Heart left ventricle (tissue), 7 donors: ENCODE measurements around the gene SLC25A4.

GRCh38 chr4:183746771-183747317, 87.8 kb downstream of the TRAPPC11 start:
- PRO-cap, 6 experiments = no peak in any of the 6 experiments
- RAMPAGE, long total RNA, 2 experiments = no peak in any of the 2 experiments
- RRBS = no CpG with 5 or more reads among the region's 21 CpGs

- PRO-cap, 6 experiments = no peak in any of the 6 experiments
- RAMPAGE, long total RNA, 2 experiments = no peak in any of the 2 experiments
- RRBS = no CpG with 5 or more reads among the region's 8 CpGs
These were observed 26.5 kb downstream of the STOX2 start for GRCh38 chr4:183931512-183932197.

DNA sequence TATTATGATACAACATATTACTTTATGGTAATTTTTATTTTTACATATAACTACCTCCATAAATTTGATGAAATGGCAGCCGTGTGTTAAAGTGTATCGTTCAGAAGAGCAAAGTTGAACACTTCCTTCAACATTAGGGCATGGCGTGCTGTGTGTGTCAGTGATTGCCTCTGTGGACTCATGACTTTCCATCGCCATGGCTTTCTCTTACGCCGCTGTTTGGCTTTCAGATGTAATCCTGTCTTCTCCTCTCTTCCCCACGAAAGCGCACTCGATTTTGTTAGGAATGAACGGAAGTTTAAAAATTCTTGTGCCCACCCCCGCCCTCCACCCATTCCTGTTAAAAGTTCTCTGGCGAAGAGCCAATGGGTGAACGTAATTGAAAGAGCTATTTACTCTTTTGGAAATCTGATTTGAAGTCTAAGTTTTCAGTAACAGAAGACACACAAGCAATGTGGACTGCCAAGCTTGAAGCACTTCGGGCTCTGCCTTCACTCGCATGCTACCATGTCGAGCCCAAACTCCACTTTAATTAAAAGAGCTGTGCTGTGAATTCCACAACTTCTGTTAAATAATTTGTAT, 115.0 kb downstream of the STOX2 start:
- PRO-cap, 6 experiments = peak in 4 of 6 experiments; most common plus-strand start position 431 of the sequence (in 1); most common minus-strand start position 251 of the sequence (in 3)
- RAMPAGE, long total RNA, 2 experiments = no peak in any of the 2 experiments
- RRBS = no CpG with 5 or more reads among the region's 16 CpGs

DNA sequence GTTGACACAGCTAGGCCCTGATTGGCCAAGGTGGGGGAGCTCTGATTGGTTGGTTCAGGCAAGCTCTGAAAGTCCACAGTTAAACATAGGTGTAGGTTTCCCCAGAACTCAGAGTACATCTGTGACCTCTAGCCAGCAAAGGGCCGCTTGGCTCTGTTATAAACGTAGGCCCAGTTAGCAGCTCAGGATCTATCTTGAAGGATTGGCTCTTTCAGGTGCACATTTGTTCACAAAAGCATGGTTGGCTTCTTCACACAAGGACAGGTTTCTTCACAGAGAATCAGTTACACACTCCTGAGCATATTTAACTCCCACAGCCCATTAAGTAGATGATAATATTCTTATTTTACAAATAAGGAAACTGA, 63.1 kb upstream of the ENPP6 start:
- PRO-cap, 6 experiments = no peak in any of the 6 experiments
- RAMPAGE, long total RNA, 2 experiments = no peak in any of the 2 experiments
- RRBS = no CpG with 5 or more reads among the region's 2 CpGs

GRCh38 chr4:184287507-184288379, 70.1 kb upstream of the ENPP6 start:
- PRO-cap, 6 experiments = no peak in any of the 6 experiments
- RAMPAGE, long total RNA, 2 experiments = no peak in any of the 2 experiments
- RRBS = no CpG with 5 or more reads among the region's 10 CpGs

DNA sequence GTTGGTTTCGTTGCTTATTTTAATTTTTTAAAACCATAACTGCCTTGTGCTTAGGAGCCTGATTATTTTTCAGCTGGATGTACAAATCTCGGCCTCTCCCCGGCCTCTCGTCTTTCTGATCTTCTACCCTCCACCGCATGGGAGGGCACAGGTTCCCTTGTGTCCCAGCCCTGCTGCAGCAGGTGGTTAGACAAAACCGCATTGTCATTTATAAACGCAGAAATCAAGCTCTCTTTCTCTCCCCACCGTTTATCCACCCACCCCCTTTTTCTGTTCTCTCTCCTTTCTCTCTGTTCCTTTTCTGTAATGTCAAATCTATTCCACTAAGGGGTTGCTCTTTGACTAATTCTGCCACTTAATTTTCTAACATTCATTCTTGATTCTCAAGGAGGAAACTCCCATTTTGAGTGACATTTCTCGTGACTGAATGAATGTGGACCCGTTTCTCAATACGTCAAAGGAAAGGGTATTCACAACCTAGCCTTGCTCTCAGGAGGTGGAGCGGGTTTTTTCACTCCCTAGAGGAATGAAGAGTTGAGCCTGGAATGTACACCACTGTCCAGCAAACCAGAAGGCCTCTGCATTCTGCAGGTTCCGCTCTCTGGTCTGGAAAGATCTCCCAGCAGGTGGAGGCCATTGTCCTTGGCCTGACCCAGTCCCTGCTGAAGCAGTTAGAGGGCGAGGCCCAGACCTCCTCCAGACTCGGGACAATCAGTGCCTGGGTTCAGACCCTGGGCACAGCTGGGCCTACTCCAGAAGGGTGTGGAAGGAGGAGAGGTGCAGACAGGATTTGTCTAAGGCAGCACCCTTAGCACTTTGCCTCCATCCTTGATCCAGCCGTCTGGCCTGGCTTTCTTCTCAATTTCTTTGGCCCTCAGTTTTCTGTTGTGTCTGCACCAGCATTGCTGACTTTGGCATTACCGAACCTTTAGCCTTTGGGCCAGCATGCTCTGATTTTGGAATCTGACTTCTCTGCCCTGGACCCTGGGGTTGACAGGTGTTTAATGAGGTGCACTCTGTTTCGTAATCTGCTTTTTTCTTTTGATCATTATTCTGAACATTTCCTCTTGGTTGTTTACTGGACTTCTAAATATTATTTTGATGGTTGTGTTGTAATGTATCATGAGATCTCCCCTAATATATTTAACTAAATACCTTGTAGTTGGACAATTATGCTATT, 71.1 kb upstream of the ENPP6 start:
- PRO-cap, 6 experiments = no peak in any of the 6 experiments
- RAMPAGE, long total RNA, 2 experiments = no peak in any of the 2 experiments
- RRBS = no CpG with 5 or more reads among the region's 18 CpGs

GRCh38 chr4:184328043-184328694, 110.5 kb upstream of the ENPP6 start:
- PRO-cap, 6 experiments = no peak in any of the 6 experiments
- RAMPAGE, long total RNA, 2 experiments = no peak in any of the 2 experiments
- RRBS = no CpG with 5 or more reads among the region's 7 CpGs

DNA sequence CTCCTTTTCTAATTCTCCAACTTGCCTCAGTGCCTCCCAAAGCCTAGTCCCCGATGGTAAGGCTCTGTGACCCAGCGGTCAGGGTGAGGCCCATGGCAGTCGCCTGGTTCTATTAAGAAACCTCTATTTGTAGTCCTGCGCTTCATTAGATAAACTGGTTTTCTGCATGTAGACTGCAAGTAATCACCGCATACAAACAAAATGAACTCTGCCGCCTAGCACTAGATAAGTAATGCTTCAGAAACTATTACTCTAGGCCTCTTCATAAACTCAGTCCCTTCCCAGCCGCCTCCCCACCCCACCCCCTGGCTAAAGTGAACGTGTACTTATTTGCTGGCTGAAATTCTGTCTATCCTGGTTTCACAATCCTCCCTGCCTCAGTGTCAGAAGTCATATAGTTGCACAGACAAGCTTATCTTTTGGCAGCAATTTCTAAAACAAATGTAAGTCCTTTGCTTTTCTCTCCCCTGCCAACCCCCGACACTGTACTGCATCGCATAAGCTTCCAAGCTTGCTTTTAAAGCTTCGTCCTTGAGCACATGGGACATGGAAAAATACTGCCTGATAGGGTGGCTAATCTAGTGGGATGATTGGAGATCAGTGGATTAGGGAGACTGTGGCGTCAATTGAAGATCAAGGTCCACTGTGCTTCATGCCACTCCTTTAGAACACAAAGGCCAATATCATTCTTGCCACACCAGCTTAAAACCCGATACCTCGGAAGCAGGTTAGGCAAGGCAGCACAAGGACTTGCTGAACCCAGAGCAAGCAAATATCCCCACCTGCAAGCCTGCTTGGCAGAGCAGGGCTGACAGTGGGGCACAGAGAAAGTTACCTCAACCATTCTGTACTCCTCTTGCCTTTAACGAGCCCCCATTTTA, 125.8 kb downstream of the IRF2 start:
- PRO-cap, 6 experiments = peak in 4 of 6 experiments; most common plus-strand start position 712 of the sequence (in 2); most common minus-strand start position 490 of the sequence (in 2)
- RAMPAGE, long total RNA, 2 experiments = no peak in any of the 2 experiments
- RRBS = no CpG with 5 or more reads among the region's 15 CpGs

GRCh38 chr4:184351782-184352361, 122.5 kb downstream of the IRF2 start:
- PRO-cap, 6 experiments = no peak in any of the 6 experiments
- RAMPAGE, long total RNA, 2 experiments = no peak in any of the 2 experiments
- RRBS = no CpG with 5 or more reads among the region's 12 CpGs

DNA sequence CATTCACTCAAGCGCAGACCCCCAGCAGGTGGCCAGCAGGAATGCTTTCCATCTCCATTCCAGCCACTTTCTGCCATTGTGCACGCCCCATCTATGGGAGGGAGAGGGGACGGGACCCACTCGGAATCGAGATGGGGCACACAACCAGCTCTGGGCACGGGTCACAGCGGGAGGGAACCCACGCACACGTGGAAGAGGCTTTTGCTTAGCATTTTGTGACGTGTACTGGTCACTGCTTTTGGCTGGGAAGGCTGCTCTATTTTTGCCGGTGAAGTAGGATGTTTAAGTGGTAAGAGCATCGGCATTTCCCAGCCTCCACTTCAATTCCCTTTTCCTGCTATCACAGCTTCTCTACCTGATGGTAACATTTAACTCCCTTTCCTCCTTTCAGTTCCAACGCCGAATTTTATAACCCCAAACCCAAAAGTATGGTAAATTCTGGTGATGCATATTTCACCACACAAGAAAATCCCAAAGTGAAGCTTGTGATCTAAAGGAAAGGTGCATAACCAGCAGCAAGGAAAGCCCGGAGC, 84.2 kb downstream of the IRF2 start:
- PRO-cap, 6 experiments = peak in 2 of 6 experiments; most common plus-strand start position 268 of the sequence (in 2); most common minus-strand start position 133 of the sequence (in 1)
- RAMPAGE, long total RNA, 2 experiments = no peak in any of the 2 experiments
- RRBS = no CpG with 5 or more reads among the region's 15 CpGs

DNA sequence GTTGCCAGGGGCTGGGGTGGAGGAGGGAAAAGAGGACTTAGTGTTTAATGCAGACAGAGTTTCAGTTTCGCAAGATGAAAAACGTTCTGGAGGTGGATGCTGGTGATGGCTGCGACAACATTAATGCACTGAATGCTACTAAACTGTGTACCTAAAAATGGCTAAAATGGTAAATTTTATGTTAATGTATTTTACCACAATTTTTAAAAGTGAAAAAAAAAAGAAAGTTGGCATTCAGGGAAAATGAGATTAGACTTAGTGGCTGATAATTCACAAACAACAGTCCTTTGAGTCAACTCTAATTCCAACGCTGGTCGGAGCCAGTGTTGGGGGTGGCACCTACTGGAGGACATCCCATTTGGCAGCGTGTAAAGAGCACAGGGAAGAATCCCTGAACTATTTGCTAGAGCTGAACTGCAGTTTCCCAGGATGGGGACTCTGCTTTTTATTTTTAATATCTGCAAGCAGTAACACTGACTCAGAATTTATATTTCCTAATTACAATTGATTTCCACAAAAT, 77.0 kb downstream of the IRF2 start:
- PRO-cap, 6 experiments = no peak in any of the 6 experiments
- RAMPAGE, long total RNA, 2 experiments = no peak in any of the 2 experiments
- RRBS = no CpG with 5 or more reads among the region's 6 CpGs

GRCh38 chr4:184427679-184428089, 46.7 kb downstream of the IRF2 start:
- PRO-cap, 6 experiments = peak in 1 of 6 experiments; most common plus-strand start chr4:184427936 (in 1)
- RAMPAGE, long total RNA, 2 experiments = no peak in any of the 2 experiments
- RRBS = no CpG with 5 or more reads among the region's 1 CpG

DNA sequence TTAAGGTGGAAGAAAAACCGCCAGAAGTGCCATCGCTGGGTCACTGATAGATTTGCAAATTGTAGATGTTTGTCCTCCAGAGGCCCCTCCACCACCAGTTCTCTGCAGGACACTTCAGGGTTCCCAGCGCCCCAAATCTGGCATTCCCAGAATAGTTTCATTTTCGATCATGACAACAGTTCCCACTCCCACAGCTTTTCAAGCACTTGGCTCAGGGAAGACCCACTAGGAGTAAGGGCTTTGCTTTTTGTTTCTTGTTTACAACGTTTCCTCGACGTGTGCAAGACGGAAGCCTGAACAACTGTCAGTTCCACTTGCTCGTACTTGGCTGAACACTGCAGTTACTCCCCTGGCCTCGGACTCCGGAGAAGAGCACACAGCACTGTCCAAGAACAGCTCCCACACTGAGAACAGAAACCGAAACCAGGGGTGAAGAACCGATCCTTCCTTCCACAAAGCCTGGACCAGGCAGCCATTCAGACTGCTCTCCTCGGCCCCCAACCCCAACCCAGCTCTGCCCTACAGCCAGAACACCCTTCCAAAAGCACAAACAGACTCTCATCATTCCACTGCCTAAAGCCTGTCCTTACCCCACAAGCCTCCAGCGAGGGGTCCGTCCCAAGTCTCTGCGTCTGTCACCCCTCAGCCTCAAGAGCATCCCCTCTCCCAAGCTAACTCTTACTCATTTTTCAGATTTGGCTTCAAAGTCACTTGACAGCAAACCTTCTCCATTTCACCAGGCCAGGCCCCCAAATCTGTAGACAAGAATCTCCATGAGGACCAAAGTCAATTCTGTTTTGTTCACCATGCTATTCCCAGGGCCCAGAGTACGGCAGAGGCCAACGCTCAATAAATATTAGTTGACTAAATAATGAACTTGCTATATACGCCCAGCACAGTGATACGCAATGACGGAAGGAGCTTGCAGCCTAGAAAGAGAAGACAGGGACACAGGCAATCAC, 25.4 kb downstream of the IRF2 start:
- PRO-cap, 6 experiments = peak in 3 of 6 experiments; most common minus-strand start position 406 of the sequence (in 2)
- RAMPAGE, long total RNA, 2 experiments = no peak in any of the 2 experiments
- RRBS = no CpG with 5 or more reads among the region's 22 CpGs

- PRO-cap, 6 experiments = no peak in any of the 6 experiments
- RAMPAGE, long total RNA, 2 experiments = no peak in any of the 2 experiments
- RRBS = no CpG with 5 or more reads among the region's 9 CpGs
These were observed 23.6 kb downstream of the CASP3 start for GRCh38 chr4:184625418-184626232.

- PRO-cap, 6 experiments = no peak in any of the 6 experiments
- RAMPAGE, long total RNA, 2 experiments = no peak in any of the 2 experiments
- RRBS = no CpG with 5 or more reads among the region's 11 CpGs
These were observed 38.9 kb downstream of the PRIMPOL start for GRCh38 chr4:184688443-184688839.

- PRO-cap, 6 experiments = no peak in any of the 6 experiments
- RAMPAGE, long total RNA, 2 experiments = no peak in any of the 2 experiments
- RRBS = no CpG with 5 or more reads among the region's 5 CpGs
These were observed 19.1 kb upstream of the CENPU start for GRCh38 chr4:184752960-184753530.

DNA sequence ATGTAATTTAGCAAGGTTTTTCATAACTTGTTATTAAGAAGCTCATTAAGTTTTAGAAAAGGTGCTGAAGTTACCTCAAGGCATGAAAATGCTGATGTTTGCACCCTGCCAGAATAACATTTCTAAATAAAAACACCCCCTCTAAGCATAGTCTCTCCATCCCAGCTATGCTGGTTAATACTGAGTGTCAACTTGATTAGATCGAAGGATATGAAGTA, 30.1 kb downstream of the ACSL1 start:
- PRO-cap, 6 experiments = peak in 1 of 6 experiments; most common minus-strand start position 118 of the sequence (in 1)
- RAMPAGE, long total RNA, 2 experiments = no peak in any of the 2 experiments
- RRBS = no CpG with 5 or more reads among the region's 1 CpG

- PRO-cap, 6 experiments = no peak in any of the 6 experiments
- RAMPAGE, long total RNA, 2 experiments = no peak in any of the 2 experiments
- RRBS = no CpG with 5 or more reads among the region's 17 CpGs
These were observed 13.9 kb downstream of the ACSL1 start for GRCh38 chr4:184811436-184812734.

DNA sequence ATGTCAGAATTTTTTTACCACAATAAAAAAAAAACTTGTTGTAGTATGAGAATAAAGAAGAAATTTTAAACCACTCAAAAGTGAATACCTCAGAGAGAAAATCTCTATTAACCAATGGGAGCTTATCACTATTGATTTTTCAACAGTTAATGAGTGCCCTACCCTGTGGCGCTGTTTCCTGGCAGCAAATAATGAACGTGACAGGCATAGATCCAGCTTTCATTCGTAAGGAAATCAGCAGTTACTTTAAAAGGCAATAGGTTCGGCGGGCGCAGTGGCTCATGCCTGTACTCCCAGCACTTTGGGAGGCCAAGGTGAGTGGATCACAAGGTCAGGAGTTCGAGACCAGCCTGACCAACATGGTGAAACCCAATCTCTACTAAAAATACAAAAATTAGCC, 32.6 kb upstream of the SLC25A4 start:
- PRO-cap, 6 experiments = no peak in any of the 6 experiments
- RAMPAGE, long total RNA, 2 experiments = no peak in any of the 2 experiments
- RRBS = no CpG with 5 or more reads among the region's 7 CpGs

- PRO-cap, 6 experiments = peak in 6 of 6 experiments; most common plus-strand start chr4:185143266 (in 6); most common minus-strand start chr4:185143656 (in 4)
- RAMPAGE, long total RNA, 2 experiments = start-site peak on the plus strand in 2 of 2 experiments, at chr4:185143262-185143325 at its widest, 41,932 to 56,118 reads per replicate
- RRBS = 1% methylated on average over 75 of the region's 106 CpGs
These were observed at the start of gene SLC25A4 for GRCh38 chr4:185143085-185144225. TSS of gene SLC25A4 (plus strand) at chr4:185143266.